Brain (tissue), 1 donor: ENCODE data around the genes SPDEF and BLTP3A.

GRCh38 chr6:34235240-34236024, 1.2 kb upstream of the HMGA1 start:
- RRBS: 27% methylated on average over 41 of the region's 76 CpGs

GRCh38 chr6:34284222-34285245, 35.7 kb upstream of the SMIM29 start:
- RRBS: no CpG with 5 or more reads among the region's 5 CpGs

DNA sequence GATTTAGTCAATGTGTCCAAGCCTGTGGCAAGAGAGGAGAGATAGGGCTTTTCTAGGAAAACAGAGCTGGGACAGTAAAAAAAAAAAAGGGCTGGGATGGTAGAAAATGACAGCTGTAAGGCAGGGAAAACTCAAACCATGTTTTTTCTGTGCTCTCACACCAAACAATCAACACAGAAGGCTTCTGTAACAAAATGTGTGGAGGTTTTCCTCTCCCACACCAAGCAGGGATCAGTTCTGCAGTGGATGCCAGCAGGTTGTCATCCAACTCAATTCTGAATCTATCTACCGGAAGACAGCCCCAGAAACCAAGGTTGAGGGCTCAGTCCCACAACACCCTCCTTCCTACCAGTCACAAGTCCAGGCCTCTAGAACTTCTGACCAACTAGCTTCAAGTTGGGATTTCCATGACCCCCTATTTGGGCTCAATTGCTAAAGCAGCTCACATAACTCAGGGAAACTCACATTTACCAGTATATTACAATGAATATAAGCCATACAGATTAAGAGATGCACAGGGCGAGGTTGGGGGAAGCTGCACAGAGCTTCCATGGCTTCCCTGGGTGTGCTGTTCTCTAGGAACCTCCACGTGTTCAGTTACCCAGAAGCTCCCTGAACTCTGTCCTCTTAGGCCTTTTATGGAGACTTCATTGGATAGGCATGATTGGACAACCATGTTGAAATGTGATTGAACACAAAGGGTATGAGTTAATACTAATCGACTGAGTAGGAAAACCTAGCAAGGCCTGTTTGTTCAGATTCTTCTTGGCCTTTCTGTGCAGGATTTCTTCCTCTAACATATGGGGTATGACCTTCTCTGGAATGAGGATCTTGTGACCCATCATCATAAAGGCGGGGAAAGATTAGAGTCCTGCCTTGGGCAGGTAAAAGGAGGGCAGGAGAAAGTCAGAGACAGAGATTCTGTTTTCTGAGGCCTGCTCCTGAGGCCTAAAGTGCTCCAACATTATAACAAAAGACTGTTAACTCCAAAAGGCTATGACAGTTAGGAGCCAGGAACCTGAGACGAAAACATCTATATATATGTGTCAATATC, 70.5 kb upstream of the SMIM29 start:
- RRBS: no CpG with 5 or more reads among the region's 6 CpGs

DNA sequence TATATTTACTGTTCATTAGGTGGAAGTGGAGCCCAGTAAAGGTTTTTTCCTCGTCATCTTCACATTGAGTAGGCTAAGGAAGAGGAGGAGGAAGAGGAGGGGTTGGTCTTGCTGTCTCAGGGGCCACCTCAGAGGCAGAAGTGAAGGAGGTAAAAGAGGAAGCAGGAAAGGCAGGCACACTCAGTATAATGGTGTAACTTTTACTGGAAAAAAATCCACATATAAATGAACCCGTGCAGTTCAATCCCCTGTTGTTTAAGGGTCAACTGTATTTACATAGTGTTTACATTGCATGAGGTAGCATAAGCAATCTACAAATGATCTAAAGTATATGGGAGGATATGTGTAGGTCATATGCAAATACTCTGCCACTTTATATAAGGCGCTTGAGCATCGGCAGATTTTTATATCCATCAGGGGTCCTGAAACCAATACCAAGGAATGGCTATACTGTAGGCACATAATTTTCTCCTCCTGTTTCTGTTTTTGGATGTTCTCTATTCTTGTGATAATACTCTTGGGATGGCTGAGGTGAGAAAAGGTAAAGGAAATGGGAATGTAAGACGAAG, 60.1 kb downstream of the NUDT3 start:
- RRBS: no CpG with 5 or more reads among the region's 5 CpGs

- RRBS: no CpG with 5 or more reads among the region's 9 CpGs
Measured at GRCh38 chr6:34544820-34545332, 11.3 kb downstream of the SPDEF start.

- RRBS: no CpG with 5 or more reads among the region's 12 CpGs
Measured at GRCh38 chr6:34555830-34556530, at the start of gene SPDEF. Gene SPDEF, minus strand, starts transcription at chr6:34556329.

DNA sequence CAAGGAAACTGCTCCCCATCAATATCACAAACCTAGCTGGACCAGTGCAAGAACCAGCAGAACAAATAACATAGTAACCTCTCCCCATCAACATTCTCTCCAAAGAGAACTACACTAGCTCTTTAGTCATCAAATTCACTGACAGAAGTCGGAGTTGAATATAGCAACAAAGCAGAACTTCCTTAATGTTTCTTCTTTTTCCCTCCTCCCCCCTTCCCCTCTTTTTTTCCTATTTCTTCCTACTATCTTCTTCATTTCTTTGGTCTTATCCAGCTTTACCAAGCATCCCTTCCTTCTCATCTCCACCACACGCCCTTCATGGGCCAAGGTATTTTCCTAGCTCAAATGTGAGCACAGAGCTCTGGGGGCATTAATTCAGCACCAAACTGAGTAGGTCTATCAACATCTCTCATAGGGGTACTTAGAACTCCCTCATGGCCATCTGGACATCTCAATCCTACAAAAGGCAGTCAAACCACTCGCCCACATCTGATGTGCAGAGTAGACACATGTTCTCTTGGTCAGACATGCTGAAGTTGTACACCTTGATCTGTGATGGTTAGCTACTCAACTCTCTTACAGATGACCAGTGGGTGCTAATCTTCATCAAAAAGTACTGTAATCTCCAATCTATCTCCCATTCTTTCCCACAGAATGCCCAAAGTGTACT, 69.0 kb upstream of the SPDEF start:
- RRBS: no CpG with 5 or more reads among the region's 3 CpGs

GRCh38 chr6:34656065-34657082, 40.2 kb downstream of the ILRUN start:
- RRBS: no CpG with 5 or more reads among the region's 12 CpGs

DNA sequence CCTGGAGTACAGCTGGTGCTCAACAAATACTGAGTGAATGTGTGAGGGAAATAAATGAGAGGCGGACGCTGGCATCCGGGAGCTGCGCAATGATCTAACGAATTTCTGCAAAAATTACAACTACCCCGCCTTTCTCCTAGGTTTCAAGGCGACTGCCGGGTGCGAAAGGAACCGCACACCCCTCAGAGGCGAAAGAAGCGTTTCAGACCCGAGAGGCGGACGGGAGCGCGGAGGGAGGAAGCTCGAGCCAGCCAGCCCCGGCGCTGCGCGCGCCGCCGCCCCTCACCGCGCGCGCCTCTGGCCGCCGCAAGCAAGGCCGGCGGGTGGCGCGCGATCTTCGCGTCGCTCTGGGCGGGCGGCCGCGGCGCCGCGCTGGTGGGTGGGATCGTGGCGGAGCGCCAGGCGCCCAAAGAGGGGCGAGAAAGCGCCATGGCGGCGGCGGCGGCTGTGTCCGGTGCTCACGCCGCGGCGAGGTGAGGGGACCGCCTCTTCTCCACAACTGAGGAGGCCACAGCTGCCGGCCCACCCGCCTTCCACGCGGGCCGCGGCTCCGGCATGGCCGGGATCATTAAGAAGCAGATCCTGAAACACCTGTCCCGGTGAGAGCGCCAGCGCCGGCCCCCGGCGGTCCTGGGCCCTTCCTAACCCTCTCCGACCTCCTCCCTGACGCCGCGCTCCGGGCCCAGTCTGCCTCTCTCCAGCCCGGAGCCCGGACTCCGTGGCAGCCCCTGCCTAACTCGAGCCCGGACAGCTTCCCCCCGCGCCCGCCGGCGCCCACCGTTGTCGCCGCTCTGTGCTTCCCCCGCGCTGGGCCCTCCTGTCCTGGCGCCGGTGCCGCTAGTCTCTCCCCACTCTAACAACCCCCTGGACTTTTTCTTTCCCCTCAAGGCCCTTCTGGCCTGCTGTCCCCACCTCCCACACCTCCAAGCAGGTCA, at the start of gene BLTP3A:
Gene BLTP3A, plus strand, starts transcription at position 388 of the 935 bp plus-strand sequence.
- RRBS: 2% methylated on average over 50 of the region's 99 CpGs

DNA sequence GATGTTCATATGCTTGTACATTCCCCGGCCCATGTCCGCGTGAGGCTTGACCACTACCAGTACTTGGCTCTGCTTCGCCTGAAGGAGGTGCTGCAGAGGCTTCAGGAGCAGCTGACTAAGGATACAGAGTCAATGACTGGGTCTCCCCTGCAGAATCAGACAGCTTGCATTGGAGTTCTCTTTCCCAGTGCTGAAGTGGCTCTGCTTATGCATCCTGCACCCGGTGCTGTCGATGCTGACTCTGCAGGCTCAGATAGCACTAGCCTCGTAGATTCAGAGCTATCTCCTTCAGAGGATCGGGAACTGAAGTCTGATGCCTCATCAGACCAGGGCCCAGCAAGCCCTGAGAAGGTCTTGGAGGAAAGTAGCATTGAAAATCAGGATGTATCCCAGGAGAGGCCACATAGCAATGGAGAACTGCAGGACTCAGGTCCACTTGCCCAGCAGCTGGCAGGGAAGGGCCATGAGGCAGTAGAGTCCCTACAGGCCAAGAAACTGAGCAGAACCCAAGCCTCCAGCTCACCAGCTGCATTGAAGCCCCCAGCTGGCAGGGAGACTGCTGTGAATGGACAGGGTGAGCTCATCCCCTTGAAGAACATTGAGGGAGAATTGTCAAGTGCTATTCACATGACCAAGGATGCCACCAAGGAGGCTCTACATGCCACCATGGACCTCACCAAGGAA, 28.9 kb downstream of the TAF11 start:
- RRBS: no CpG with 5 or more reads among the region's 8 CpGs

DNA sequence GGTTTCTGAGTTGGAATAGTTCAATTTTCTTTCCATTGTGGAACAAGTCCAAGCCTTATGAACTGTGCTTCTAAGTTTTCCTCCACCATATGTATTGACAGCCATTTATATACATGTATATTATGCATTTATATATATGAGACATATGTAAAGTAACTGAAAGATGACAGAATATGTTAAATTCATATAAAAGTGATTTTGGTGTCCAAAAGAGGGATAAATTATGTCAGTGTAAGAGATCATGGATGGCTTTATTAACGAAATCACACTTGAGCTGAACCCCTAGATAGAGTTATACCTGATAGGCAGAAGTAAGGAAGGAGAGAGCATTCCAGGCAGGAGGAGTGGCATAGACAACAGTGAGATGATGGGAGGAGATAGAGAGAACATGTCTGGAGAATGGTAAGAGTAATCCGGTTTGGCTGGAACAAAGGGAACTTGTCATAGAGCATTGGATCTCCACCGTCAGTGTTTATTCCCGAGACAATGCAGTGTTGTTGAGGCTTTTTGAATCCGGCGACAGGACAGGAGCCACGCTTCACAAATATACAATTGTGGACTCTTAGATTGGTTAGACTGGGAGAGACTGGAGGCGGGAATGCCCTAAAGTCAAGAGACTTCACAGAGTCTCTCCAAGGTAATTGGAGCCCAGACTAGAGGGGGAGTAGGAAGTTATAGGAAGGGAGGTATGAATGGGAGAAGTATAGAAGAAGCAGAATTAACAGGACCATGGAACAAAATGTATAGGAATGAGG, 119.7 kb downstream of the ANKS1A start:
- RRBS: 23% methylated on average over 2 of the region's 8 CpGs

GRCh38 chr6:35052520-35053433, 88.4 kb downstream of the TCP11 start:
- RRBS: no CpG with 5 or more reads among the region's 7 CpGs

- RRBS: no CpG with 5 or more reads among the region's 8 CpGs
Measured at GRCh38 chr6:35311541-35312202, 14.1 kb downstream of the DEF6 start.

DNA sequence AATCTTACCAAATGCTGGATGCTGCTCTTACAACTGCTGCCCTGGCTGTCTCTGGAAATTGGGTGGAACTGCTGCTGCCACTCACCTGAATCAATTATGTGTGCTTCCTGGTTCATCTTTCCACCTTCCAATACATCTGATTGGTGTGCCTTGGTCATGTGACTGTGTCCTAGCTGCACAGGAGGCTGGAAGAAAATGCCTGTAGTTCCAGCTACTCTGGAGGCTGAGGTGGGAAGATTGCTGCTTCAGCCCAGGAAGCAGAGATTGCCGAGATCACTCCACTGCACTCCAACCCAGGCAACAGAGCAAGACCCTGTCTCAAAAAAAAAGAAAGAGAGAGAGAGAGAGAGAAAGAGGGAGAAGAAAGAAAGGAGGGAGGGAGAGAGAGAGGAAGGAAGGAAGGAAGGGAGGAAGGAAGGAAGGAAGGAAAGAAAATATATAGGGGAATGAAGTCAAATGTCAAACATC, 14.2 kb upstream of the PPARD start:
- RRBS: no CpG with 5 or more reads among the region's 1 CpG

- RRBS: no CpG with 5 or more reads among the region's 4 CpGs
Measured at GRCh38 chr6:35332240-35332398, 10.2 kb upstream of the PPARD start.

DNA sequence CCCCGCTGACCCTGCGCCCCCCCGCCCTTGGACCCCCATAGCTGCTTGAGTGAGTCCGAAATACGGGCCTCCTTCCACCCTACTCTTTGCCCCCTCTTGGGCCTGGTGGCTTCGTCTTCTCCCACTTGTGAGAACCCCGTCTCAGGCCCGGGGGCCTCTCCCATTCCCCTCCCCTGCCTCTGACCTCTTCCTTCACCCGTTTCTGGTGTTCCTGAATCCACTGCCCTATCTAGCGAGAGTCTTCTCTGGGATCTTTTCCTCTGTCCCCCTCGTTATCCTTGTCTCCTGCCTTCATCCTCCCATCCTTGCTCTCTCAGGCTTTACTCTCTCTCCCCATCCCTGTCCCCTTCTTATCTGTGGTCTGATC, 511 bp downstream of the PPARD start:
- RRBS: no CpG with 5 or more reads among the region's 11 CpGs

DNA sequence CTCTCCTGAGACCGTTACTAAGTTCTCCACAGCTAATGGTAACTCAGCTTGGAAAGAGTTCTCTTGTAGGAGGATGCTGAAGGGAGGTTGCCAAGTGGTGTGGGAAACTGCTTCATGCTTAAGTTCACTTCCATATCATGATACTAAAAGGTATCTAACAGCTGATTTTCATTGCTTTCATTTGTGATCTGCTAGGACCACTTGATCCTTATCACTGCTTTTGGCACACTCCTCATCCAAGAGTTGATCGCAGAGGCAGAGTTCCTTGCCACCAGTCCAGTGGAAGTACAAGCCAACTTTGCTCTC, 13.6 kb downstream of the PPARD start:
- RRBS: no CpG with 5 or more reads among the region's 2 CpGs

DNA sequence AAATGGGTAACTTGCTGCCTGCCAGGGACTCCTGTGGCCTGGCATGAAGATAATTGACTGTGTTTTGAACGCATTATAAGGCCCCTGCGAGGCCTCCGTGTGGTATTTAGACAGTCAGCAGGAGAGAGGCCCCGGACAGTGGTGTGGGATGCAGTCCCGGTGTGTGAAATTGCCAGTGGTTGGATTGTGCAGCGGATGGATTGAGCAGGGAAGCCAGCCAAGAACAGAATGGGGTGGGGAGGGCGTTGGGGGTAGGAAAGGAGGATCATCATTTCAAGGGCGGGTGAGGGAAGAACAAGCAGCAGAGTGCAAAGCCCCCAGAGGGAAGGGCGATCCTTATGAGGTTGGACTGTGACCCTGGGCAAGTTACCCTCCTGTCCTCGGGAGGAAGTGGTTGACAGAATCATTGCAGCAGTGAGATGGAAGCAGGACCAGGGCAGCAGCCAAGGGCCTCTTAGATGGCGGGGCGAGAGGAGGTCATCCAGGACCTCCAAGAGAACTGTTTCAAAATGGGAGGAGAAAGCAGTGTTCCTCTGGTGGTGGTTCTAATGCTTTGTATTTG, 43.4 kb downstream of the PPARD start:
- RRBS: no CpG with 5 or more reads among the region's 12 CpGs

DNA sequence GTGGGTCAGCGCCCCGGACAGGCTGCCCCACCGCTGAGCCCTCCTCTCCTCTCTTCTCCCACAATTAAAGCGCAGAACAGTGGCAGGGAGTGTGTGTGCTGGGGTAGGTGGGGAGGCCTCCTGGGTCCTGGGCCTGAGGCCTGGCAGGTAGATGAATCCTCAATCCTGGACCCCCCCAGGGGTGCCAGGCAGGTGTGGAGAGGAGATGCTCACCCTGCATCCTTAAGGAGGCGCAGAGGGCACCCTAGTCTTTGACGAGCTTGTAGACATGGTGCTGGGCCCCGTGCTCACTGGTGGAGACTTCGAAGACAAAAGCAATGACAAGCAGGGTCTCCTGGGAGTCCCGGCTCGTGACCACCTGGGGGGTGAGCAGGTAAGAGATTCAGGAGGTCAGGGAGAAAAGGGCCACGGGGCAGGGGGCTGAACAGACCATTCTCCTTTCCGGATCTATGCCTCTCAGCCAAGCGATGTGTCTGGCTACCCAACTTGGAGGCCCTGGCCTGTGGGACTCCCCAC, 6.7 kb downstream of the RPL10A start:
- RRBS: 90% methylated on average over 4 of the region's 13 CpGs

DNA sequence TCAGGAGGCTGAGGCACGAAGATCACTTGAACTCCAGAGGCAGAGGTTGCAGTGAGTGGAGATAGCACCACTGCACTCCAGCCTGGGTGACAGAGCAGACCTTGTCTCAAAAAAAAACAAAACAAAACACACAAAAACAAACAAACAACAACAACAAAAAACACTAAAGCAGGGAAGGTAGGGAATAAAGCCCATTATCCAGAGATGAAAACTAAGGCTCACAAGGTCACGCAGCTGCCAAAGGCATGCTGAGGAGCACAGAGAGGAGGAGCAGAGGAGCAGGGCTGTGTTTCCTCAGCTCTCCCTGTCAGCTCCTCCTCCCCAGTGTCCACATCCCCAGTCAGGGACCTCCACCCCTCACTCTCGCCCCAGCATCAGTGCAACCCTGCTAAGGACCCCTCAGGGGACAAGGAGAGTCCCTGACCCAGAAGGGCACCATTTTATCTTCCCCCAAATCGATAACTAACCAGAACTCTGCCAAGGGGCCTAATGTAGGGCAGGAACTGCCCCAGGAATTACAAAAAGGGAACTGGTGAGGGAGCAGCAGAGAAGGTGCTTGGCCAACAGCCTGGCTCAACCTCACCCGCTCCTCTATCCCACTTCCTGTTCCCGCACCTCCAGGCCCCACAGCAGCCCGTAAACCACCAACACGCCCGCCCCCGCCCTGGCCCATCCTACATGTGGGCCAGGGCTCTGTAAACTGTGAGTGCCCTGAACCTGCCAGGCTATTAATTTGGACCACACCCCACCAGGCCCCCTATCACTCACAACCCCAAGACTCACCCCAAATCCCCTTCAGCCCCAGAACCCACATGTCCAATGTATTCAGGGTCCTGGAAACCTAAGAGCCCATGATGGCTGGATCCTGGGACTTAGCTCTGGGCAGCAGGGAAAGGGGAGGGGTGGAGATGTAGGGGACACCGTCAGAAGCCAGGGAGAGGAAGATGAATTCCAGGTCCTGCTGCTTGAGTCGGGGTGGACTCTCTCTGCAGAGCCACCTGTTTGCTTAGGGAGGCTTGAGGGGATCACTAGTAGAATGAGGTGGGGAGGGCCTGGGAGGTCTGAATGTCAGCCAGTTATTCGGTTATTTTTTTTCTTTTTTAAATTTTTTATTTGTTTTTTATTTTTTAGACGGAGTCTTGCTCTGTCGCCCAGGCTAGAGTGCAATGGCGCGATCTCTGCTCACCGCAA, 8.9 kb downstream of the TEAD3 start:
- RRBS: no CpG with 5 or more reads among the region's 18 CpGs